ENCODE measurements around a stretch of chr9.

GRCh38 chr9:130794306-130795026 is 40.6 kb upstream of the ABL1 start:
- RRBS, 2 experiments = no CpG with 5 or more reads among the region's 4 CpGs

- RRBS, 2 experiments = no CpG with 5 or more reads among the region's 28 CpGs
Measured at GRCh38 chr9:130835668-130836351, 756 bp downstream of the ABL1 start.

GRCh38 chr9:130839491-130840133 is 4.6 kb downstream of the ABL1 start:
- RRBS, 2 experiments = no CpG with 5 or more reads among the region's 6 CpGs

- RRBS, 2 experiments = no CpG with 5 or more reads among the region's 9 CpGs
Measured at GRCh38 chr9:130842978-130843782, 8.1 kb downstream of the ABL1 start.

GRCh38 chr9:130947191-130947774 is 8.2 kb upstream of the FIBCD1 start:
- RRBS, 2 experiments = no CpG with 5 or more reads among the region's 13 CpGs

GRCh38 chr9:131162159-131163360 is 37.2 kb downstream of the NUP214 start:
- RRBS, 2 experiments = no CpG with 5 or more reads among the region's 8 CpGs

- RRBS, 2 experiments = no CpG with 5 or more reads among the region's 8 CpGs
Measured at GRCh38 chr9:131177323-131178527, 52.3 kb downstream of the NUP214 start.

GRCh38 chr9:131218913-131220123 is 57.0 kb downstream of the FAM78A start:
- RRBS, 2 experiments = no CpG with 5 or more reads among the region's 13 CpGs

GRCh38 chr9:131238985-131239876 is 37.1 kb downstream of the FAM78A start:
- RRBS, 2 experiments = no CpG with 5 or more reads among the region's 23 CpGs

DNA sequence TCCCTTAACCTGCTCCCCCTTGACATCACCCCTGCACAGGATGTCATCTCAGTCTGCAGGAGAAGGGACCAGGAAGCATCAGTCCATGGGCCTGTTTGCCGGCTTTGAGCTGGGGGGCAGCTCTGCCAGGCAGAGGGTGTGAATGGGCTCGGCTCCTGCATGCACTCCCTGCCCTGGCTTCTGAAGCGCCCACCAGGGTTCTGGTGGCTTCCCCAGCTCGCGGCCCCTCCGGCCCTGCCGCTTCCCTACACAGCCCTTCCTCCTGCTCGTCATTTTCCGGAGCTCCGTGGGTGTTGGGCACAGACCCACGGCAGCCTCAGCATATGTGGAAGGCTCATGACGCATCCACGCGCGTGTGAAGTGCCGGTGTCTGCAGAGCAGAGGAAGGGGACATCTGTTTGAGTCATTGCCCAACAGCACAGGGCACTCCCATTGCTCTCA is 3.8 kb upstream of the FAM78A start:
- RRBS, 2 experiments = 93 to 96% methylated on average over 8 to 9 of the region's 16 CpGs

DNA sequence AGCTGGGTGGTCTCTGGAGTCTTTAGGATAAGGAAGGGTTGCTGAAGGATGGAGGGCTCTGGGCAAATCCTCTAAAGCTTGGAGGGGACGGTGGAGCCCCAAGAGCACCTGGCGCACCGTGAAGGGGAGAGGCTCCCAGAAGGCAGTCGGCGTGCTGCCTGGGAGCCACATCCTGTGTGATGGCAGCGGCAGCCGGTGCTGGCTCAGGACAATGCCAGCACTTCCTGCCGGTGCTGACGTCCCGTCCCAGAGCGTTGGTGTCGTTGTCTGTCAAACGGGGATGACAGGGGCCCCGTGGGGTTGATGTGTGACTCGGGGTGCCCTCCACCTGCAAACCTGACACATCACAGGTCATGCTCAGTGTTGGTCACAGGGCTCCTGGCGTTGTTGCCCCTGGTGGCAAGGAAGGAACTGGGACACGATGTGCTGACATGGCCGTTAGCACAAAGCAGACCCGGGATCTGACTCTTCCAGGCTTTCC is 21.2 kb downstream of the PLPP7 start:
- RRBS, 2 experiments = no CpG with 5 or more reads among the region's 19 CpGs

DNA sequence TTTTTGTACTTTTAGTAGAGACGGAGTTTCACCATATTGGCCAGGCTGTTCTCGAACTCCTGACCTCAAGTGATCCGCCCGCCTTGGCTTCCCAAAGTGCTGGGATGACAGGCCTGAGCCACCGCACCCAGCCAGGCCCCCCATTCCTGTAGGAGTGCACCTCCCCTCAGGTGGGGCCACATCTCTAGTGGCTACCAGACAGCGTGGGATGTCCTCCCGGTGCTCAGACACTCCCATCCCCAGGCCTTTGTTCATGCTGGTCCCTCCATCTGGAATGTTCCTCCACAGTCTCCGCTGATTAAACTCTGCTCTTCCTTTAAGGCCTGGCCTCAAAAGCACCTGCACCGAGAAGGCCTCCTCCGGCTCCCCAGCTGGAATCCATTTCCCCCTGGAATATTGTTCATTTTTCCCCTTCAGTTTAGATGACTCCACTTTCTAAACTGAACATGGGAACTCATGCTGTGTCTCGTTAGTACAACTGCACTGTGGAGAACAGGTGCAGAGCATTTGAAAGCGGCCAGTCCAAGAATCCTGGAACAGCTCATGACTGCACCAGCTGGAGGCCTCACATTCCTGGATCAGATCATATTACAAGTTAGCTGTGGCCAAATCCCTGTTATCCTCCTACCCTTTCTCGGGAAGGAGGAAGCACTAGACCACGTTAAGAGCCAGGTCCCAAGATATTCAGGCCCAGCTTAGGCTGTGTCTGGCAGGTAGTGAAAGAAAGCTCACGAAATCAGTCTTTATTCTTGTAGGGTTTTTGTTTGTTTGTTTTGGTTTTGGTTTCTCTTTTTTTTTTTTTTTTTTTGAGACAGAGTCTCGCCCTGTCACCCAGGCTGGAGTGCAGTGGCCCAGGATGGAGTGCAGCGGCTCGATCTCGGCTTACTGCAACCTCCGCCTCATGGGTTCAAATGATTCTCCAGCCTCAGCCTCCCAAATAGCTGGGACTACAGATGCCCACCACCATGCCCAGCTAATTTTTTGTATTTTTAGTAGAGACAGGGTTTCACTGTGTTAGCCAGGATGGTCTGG is 10.8 kb upstream of the PRRC2B start:
- RRBS, 2 experiments = 100% methylated on average over 2 of the region's 20 CpGs; no CpG with 5 or more reads in 1 of the 2 experiments

- RRBS, 2 experiments = no CpG with 5 or more reads among the region's 9 CpGs
Measured at GRCh38 chr9:131403349-131403822, 9.5 kb downstream of the PRRC2B start.

- RRBS, 2 experiments = no CpG with 5 or more reads among the region's 1 CpG
Measured at GRCh38 chr9:131433119-131433460, 39.2 kb downstream of the PRRC2B start.

GRCh38 chr9:131475737-131477011 is 26.5 kb upstream of the POMT1 start:
- RRBS, 2 experiments = 86 to 90% methylated on average over 13 to 18 of the region's 65 CpGs

GRCh38 chr9:131492837-131493920 is 9.5 kb upstream of the POMT1 start:
- RRBS, 2 experiments = no CpG with 5 or more reads among the region's 23 CpGs

GRCh38 chr9:131554775-131555226 is 9.5 kb downstream of the PRRT1B start:
- RRBS, 2 experiments = 4 to 6% methylated on average over 10 of the region's 59 CpGs

- RRBS, 2 experiments = no CpG with 5 or more reads among the region's 16 CpGs
Measured at GRCh38 chr9:131593484-131594095, 48.3 kb downstream of the PRRT1B start.

DNA sequence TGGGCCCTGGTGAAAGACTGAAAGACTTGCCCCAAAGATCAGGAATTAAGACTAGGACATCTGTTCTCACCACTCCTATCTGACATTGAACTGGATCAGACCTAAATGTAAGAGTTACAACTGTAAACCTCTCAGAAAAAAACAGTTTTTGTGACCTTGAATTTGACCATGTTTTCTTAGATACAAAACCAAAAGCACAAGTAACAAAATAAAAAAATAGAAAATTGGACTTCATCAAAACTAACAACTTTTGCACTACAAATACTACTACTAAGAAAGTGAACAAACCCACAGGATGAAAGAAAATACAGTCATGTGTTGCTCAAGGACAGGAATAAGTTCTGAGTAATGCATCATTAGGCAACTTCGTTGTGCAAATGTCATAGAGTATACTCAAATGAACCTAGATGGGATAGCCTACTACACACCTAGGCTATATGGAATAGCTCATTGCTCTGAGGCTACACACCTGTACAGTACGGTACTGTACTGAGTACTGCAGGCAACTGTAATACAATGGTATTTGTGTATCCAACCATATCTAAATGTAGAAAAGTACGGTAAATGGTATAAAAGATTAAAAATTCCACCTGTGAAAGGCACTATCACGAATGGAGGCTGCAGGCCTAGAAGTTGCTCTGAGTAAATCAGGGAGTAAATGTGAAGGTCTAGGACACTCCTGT is 88.3 kb downstream of the RAPGEF1 start:
- RRBS, 2 experiments = no CpG with 5 or more reads among the region's 4 CpGs

- RRBS, 2 experiments = no CpG with 5 or more reads among the region's 4 CpGs
Measured at GRCh38 chr9:131678456-131679029, 61.3 kb downstream of the RAPGEF1 start.

All from NT2/D1 (cell line).